Endometrial microvascular endothelial cells (primary cell): ENCODE measurements around the genes DUSP8 and KRTAP5-3.

- RAMPAGE, long total RNA: no peak
Measured at GRCh38 chr11:1555559-1556308, 16.3 kb downstream of the DUSP8 start.

DNA sequence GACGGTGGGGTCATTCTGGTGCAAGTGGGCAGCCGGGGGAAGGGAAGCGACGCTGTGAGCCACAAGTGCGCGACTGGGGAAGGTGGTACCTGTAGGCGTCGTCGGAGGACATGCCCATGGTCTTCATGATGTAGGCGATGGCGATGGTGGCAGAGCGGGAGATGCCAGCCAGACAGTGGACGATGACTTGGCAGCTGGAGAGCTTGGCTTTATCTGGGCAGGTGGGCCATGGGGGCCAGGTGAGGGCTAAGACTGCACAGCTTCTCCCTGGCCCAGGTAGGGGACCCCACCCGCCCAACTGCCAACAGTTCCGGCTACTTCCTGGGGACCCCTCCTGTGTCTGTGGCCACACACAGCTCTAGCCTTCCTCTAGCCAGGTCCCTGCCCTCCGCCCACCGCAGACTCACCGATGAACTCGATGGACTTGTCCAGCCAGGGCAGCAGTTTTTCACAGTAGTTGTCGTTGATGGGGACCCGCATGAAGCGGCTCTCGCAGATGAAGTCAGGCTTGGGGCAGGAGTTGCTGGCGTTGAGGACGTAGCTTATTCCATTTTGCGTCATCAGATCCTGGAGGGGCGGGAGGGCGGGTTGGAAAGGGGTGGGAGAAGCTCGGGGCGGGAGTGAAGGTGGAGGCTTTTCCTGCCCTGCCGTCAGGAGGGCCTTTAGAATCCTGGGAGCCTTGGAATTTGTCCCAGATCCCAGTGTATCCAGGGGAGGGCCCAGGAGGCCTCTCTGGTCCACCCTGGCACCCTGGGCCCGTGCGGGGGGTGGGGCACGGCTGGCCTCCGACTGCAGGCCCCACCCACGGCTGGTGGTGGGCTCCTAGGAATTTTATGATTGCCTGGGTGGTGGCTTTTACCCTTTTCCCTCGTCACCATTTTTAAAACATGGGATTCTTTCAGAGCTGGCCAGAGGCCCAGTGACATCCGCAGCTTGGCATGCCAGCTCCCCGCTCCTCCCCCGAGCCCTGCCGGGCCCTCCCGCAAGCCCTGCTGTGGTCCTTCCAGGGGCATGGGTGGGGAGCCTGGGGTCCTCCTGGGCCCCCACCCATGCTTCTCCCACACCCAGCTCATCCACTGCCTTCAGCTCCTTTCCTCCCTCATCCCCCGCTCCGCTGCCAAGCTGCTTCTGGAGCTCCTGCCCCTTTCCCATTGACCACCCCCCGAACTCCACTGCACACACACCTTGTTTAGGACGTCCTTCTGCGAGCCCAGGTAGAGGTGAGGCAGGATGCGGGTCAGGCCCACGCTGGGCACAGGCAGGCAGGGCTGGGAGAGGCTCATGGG, 13.9 kb downstream of the DUSP8 start:
- RAMPAGE, long total RNA: no peak

DNA sequence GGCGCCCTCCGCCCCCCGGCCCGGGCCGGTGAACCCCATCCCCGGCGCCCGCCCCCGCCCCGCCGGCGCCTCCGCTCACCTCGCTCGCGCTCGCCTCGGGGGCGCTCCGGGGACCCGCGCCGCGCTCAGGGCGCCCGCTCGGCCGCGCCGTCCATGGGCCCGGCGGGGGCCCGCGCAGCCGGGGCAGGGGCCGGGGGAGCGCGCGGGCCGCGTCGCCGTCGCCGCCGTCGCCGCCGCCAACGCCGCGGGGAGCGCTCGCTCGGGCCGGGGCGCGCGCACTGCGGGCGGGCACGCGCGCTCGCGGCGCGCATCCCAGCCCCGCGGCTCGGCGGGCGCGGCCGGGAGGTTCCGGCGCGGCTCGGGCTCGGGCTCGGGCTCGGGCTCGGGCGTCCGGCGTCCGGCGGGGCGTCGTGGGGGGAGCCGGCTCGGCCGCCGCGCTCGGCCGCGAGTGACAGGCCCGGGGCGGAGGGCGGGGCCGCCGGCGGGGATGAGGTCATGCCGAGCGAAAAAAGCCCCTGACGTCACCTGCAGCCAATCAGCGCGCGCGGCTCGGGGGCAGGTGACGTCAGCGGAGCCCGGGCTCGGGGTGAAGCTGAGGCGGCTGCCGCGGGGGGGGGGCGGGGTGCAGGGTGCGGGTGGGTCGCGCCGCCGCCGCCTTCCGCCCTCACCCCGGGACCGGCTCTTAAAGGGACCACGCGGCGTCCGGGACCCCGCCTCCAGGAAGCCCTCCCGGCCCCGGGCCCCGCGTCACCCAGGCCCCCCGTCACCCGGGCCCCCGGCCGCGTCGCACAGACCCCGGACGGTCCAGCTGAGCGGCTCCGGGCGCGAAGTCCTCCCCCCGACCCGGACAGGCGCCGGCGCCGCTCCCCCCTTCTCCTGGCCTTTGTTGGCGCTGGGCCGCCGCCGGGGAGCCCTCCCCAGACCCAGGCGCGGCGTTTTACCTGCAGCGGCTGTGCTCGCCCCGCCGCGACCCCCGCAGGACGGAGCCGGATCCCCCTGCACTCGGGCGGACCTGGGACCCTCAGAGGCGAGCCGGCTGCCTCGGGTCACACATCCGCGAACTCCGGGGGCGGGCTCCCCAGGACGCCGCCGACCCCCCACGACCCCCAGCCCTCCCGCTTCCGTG, at the start of gene DUSP8:
DUSP8 (minus strand) TSS at position 450 of the 1,126 bp plus-strand sequence.
- RAMPAGE, long total RNA: no peak

DNA sequence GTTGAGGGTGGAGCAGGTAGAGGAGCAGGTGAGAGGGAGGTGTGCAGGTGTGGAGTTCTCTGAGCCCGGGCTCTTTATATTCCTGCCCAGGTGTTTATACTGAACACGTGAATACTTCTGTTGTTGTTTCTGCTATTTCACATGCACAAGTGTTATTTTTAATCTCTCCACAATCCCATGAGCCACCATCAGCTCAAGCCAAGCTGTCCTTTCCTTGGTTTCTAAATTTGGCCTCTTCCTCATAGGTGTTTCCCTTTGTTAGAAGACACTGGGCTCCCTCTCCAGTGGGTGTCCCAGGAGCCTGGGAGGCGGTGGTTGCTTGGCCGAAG, at the start of gene KRTAP5-3:
KRTAP5-3 (minus strand) TSS at position 67 of the 329 bp plus-strand sequence.
- RAMPAGE, long total RNA: no peak

- RAMPAGE, long total RNA: no peak
Measured at GRCh38 chr11:1619444-1619939, 2.4 kb downstream of the KRTAP5-4 start.

- RAMPAGE, long total RNA: no peak
Measured at GRCh38 chr11:1740641-1741462, 9.5 kb downstream of the IFITM10 start.

- RAMPAGE, long total RNA: no peak
Measured at GRCh38 chr11:1753766-1754253, 3.4 kb upstream of the IFITM10 start.

DNA sequence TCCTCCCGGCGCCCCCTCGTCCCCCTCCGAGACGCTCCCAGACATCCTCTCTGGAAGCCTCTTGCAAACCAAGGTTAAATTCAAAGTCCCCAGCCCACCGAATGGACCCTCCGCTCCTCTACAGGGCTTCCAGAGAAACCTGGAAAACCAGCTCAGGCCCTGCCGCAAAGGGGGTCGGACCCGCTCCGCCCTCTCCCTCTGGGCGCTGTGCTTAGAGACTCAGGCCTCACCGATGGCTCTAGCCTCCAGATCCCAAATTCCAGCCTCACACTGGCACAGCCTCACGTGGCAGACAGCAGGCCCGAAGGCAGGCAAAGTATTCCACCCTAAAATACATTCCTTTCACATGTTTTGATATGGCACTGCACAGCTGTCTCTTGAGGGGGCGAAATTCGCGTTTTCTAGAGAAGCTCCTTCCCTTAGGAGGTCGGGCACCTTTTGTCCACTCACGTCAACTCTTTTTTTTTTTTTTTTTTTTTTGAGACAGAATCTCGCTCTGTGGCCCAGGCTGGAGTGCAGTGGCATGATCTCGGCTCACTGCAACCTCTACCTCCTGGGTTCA, 644 bp upstream of the CTSD start:
- RAMPAGE, long total RNA: no peak

DNA sequence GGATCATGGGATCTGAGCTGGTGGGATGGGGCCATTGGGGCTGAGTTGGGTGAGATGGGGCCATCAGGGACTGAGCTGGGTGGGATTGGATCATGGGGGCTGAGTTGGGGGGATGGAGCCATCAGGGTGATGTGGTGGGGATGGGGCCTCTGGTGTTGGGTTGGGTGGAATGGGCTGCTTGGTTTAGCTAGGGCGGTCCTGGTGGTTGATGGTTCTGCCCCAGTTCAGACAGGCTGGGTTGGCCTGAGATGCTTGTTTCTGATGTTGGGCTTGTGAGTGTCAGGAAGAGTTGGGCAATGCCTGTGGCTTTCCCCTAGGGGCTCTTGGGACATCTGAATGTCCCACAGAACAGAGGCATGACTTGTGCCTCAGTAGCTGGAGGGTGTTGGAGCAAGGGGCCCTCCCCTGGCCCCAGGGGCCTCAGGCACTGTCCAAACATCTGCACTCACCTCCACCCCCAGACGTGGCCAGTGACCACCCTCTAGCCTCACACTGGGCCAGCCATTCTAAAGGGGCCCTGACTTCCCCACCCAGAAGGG, 14.0 kb upstream of the CTSD start:
- RAMPAGE, long total RNA: no peak

DNA sequence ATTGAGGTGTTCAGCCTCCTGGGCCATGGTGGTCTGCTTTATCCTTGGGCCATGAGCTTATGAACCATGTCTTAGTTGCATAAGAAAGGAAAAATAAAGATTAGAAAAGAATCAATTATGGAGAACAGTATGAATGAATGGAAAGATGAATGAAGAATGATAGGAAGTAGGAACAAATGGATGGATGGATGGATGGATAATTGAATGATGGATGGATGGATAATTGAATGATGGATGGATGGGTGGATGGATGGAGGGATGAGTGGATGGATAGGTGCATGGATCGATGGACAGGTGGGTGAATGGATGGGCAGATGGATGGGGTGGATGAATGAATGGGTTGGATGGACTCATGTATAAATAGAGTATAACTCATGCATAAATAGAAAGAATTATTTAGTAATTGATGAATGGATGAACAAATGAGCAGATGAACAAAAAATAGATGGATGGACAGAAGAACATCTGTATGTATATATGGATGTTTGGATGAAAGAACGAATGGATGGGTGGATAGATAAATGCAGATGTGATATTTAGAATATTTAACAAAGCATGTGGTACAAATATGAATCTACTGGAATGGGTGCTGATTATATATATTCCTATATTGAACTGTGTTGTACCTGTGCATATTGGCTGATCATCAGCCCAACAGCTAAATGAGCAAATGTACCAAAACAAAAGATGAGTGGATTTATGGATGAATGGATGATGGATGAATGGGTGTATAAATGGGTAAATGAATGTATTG, 7.4 kb downstream of the LSP1 start:
- RAMPAGE, long total RNA: no peak

DNA sequence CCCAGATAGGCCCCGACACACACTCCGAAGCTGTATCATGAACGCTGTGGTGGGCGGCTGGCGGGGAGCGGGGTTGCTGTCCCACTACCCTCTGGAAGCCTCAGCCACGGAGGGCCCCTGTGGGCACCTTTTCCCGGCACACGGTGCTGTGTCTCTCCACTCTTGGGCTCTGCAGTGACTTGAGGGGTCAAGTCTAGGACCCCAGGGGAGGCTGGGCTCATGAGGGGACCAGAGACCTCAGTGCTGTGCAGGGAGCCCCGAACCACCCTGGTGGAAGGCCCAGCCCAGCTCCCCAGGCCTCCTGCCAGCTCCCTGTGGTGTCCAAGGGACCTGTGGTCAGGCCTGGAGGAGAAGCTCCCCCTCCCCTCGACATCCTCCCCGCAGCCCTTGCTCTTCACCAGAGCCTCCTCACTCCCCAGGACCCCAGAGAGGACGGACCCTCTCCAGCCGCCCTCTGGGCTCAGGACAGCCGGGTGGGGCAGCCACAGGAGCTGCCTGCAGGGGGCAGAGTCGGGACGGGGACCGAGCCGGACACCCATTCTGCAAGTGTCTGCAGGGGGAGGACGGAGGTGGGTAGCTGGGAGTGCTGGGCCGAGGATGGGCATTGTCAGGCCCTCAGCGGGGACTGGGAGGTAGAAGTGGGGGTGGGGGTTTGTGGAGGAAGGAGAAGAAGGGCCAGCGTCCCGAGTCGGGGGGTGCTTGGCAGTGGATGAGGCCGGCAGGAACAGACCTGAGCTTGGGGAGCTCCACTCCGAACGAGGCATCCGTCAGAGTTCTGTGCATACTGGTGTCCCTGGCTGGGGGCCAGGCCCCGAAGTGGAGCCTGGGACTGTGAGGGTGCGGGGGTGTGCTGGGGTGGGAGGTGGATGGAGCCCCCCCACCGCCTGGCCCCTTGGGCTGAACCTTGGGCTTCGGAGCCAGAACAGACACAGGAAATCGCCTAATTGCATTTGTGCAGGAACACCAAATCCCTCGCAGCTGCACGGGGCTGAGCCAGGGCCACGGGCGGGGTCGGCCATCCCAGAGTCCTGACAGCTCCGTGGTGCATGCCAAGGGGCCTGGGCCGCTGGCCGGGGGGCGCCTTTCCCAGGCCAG, 15.3 kb downstream of the PRR33 start:
- RAMPAGE, long total RNA: no peak

DNA sequence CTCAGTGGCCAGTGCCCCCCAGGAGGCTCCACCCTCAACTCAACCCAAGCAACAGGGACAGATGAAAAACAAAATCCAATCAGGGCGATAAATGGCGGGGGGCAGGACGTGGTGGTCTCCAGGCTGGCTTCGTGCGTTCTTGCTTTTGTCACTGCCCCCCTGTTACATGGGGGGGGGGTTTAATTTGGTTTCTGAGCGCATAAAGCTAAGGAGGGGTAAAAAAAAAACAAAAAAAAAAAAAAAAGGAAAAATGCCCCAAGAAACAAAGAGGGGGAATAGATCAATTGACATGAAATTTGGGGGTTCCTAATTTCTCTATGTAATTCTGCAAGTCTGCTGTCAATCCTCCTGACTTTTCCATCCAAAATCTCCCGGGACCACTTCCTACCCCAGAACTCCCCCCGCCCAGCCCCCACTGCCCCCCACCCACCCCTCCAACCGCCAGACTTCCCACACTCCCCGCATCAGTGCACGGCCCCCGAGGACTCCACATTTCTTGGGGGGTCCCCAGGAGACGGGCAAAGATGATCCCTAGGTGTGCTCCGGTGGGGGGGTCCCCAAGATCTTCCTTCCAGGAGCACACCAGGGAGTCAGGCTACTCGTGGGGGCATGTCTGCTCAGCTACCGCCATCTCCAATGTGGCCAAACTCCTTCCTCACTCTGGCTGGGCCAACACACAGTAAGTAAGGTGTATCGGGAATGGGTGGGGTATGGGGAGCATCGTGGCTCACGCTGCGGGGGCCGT, 8.7 kb downstream of the IGF2 start:
- RAMPAGE, long total RNA: no peak

DNA sequence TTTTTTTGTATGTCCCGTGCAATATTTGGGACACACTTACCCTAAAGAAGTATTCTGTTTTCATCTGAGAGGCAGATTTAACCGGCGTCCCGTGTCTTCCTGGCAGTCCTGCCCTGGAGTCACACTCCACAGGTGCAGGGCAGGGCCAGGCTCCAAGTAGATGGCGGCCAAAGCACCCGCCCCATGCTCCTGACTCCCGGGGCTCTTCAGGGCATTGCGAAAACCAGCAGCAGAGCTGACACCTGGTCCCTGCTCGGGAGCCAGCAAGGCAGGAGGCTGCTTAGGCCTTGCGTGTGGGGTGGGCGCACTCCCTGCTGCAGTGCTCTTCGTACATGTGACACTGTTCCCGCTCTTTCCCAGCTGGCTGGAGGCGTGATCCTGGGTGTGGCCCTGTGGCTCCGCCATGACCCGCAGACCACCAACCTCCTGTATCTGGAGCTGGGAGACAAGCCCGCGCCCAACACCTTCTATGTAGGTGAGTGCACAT, 10.5 kb upstream of the TSSC4 start:
- RAMPAGE, long total RNA: no peak

- RAMPAGE, long total RNA: no peak
Measured at GRCh38 chr11:2393984-2394591, 6.5 kb upstream of the TSSC4 start.

- RAMPAGE, long total RNA: no peak
Measured at GRCh38 chr11:2396521-2397622, 3.7 kb upstream of the TSSC4 start.

GRCh38 chr11:2566813-2567124, 122.0 kb downstream of the KCNQ1 start:
- RAMPAGE, long total RNA: no peak

DNA sequence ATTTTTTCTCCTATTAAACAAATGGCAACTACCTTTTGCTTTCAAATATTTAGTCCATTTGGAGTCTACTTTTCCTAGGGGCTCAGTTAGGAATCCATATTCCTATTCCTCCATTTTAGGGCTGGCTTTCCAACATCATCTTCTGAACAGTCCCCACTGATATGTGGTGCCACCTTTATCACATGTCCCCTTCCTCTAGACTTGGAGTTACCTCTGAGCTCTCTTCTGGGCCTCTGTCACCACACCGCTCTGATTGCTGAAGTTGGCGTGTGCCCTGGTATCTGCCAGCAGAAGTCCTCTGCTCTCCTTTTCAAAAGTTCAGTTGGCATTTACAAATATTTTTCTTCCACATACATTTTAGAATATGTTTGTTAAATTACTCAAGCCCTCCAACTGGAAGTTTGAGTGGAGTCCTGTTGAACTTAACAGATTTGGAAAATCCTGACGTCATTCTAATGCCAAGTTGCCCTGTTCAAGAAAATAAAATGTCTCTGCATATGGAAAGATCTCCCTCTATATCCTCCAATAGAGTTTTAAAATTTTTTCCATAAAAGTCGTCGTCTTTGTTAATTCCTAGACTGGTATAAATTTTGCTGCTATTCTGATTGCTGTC, 189.3 kb downstream of the CDKN1C start:
- RAMPAGE, long total RNA: no peak

- RAMPAGE, long total RNA: no peak
Measured at GRCh38 chr11:2708989-2709836, 176.4 kb downstream of the CDKN1C start.

GRCh38 chr11:2812223-2813093, 73.1 kb downstream of the CDKN1C start:
- RAMPAGE, long total RNA: no peak

GRCh38 chr11:2883065-2883407, 2.5 kb downstream of the CDKN1C start:
- RAMPAGE, long total RNA: no peak